Vein endothelial cell (primary cell): Measurements from ENCODE around the gene IFT20.

GRCh38 chr17:21771137-21771337, 78.7 kb downstream of the KCNJ18 start:
- CAGE, long polyA plus RNA = no peak

GRCh38 chr17:22118150-22118370, 425.7 kb downstream of the KCNJ18 start:
- CAGE, long polyA plus RNA = no peak

- CAGE, long polyA plus RNA = no peak
Measured at GRCh38 chr17:22203436-22204015, 511.2 kb downstream of the KCNJ18 start.

DNA sequence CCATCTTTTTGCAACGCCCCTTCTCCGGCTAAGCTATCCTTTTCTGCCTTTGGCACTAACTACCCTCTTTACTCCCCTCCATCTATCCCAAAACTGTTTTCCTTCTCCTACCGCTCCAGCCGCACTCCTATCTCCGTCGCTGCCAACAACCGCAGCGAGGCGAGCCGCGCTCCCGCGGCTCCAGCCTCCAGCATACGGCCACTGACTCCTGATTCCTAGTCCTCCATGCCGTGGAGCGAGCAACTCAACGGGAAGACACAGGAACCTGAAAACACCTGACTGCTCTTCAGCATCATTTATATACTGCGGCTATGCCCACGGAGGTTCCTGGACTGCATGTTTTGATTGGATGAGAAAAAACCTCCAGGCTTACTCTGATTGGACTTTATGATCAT, 204.9 kb upstream of the WSB1 start:
- CAGE, long polyA plus RNA = no peak

DNA sequence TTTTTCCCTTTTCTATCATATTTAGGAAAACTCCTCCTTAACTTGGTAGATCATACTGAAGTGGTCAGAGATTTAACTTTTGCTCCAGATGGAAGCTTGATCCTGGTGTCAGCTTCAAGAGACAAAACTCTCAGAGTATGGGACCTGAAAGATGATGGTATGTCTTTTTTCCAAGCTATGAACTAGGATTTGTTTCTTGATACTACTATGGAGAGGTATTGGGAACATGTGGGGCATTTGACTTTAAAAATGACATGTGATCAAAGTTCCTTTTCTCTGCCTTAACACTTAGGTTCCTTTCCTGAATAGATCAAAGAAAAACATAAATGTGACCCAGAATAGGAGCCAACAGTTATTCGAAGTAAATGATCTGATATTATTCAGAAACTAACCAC, 10.8 kb downstream of the WSB1 start:
- CAGE, long polyA plus RNA = no peak

DNA sequence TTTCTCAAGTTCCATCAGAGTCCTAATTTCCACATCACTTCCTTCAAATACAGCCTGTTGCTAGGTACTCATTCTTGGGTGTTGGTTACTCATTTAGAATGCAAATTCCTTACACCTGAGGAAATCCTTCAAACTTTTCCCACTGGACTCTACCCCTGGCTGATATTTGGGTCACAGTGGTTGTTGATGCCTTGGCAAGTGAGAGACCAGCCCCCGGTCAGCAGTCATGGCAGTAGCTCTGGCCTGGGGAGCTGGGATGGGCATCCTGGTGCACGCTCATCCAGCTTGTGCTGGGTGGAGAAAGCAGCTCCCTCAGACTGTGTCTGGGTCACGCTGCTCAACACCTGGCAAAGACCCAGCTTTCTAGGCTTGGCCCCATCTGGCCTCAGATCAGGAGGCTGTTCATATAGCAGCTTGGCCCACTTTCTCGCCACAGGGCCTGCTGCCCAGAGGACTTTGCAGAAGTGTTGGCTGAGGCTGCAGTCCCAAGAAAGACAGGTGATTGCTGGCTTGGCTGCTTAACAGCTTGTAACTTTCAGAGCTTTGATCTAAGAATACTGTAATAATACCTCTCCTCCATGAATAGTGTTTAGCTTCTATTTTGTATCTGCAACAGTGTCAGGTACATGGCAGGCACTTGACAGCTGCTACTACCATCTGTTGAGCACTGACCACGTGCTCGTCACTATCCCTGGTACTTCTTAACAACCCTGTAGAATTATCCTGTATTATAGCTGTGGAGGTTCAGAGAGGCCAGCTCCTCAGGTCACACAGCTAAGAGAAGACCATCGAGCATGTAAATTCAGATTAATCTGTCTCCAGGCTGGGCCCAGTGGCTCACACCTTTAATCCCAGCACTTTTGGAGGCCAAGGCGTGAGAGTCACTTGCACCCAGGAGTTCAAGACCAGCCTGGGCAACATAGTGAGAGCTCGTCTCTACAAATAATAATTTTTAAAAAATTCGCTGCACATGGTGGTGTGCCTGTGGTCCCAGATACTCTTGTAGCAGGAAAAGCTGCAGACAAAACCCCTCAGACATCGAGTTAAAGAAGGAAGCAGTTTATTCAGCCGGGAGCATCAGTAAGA, 26.1 kb downstream of the WSB1 start:
- CAGE, long polyA plus RNA = no peak

DNA sequence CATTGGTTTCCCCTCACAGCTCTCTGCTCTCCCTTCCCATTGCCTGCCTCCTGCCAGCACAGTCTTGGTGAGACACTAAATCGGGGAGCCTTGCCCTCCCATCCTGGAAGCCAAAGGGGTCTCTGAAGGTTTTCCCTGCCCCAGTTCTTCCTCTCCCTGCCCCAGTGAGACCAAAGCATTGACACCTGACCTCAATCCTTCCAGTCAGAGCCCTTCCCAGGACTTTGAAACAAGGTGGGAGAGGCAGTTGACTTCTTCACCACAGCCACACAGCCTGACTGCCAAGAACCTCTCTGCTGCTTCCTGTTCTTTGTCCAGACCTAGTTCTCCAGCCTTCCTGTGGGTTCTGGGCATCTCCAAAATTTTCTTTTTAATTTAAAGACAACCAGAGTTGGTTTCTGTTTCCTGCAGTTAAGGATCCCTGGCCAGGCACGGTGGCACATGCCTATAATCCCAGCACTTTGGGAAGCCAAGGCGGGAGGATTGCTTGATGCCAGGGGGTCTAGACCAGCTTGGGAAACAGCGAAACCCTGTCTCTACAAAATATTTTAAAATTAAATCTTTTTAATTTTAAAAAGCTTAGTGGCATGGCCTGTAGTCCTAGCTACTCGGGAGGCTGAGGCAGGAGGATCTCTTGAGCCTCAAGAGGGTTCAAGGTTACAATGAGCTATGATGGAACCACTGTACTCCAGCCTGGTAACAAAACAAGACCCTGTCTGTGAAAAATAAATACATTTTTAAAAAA, 50.4 kb downstream of the WSB1 start:
- CAGE, long polyA plus RNA = no peak

- CAGE, long polyA plus RNA = no peak
Measured at GRCh38 chr17:27352524-27353492, 58.9 kb downstream of the WSB1 start.

DNA sequence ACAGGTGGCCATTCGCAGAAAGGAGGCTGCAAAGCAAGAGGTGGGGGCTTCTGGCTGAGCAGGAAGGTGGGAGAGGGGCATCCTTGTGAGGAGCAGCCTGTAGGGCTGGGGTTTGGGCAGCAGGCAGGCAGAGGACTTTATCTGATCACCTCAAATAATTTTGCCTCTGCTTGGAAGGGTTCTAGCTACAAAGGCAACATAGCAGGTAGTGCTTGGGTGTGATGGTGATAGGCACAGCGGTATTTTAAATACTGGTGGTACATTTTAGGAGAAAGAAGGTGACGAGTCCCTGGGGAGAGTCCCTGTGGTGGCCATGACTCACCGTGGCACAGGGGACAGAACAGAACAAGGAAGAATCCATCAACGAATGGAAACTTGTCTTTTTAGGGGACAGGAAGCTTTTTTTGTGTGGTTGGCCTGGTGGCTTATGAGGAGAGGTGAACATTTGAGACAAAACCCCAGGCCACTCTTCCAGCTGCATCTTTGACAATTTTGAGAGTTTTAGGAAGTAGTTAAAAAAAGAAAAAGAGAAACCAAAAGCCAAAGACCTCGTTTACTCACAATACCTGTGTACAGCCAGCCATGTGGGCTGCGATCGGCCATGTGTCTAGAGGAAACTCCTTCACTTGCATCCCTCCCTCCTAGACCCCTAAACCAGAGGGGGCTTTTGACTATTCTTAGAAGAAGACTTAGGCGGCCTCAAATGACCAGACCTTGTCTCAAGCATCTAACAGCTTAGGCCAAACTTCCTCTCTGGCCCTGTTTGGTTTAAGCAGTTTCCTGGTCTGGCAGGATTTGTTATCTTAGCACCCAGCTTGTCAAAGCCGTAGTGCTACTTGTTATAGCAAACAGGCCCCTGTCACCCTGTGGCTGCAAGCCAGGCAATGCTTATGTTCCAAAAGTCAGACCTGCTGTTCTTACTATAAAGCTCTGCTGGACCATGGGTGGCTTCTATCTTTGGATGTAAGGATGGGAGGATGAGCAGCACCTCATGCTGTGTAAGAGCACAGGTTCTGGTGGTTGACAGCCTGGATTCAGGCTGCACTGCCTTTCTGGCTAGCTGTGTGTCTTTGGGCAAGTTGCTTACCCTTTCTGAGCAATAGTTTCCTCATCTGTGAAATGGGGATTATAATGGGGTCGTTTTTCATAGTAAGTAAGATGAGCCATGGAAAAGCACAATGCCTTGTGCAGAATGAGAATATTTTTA, 17.6 kb downstream of the KSR1 start:
- CAGE, long polyA plus RNA = no peak

DNA sequence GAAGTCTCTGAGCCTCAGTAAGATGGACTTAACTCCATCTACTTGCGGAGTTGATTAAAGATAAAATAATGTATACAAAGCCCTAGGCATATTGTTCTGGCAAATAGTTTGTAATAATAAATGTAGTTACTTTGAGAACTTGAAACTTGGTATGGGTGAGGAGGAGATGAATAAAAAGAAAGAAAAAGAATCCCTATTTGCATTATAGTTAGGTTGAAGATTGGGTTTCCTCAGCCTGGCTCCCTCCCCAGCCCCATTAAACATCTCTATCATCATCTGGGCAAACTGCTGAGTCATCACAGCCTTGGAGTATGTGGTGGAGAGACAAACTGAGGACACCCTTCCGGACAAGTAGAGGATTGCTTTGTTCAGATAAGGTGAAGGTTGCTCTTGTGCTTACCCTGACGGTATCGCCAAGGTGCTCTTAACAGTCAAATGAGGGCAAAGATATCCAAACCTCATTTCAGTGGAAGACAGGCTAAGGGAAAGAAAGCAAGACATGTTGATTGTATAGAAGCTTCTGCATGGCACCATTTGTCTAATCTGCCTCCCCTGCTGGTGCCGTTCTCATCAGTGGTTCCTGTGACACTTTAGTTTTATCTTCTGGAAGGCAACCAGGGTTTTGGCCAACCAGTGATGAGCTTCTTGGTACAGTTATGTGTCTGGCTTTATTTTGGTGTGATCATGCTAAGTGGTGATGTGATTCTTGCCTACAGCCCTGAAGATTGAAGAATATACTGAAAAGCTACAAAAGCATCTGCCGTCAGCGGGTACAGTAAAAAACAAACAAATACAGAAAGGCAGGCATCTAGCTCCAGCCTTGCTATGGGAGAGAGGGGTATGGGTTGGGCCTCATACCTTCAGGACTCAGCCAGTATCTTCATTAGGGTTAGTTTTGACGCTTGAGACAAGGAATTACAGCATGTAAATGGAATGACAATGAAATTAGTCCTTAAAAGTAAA, 56.9 kb upstream of the LGALS9 start:
- CAGE, long polyA plus RNA = no peak

GRCh38 chr17:27582463-27583103, 48.4 kb upstream of the LGALS9 start:
- CAGE, long polyA plus RNA = no peak

- CAGE, long polyA plus RNA = no peak
Measured at GRCh38 chr17:27631964-27632341, 965 bp downstream of the LGALS9 start.

- CAGE, long polyA plus RNA = no peak
Measured at GRCh38 chr17:27633370-27634105, 2.5 kb downstream of the LGALS9 start.

DNA sequence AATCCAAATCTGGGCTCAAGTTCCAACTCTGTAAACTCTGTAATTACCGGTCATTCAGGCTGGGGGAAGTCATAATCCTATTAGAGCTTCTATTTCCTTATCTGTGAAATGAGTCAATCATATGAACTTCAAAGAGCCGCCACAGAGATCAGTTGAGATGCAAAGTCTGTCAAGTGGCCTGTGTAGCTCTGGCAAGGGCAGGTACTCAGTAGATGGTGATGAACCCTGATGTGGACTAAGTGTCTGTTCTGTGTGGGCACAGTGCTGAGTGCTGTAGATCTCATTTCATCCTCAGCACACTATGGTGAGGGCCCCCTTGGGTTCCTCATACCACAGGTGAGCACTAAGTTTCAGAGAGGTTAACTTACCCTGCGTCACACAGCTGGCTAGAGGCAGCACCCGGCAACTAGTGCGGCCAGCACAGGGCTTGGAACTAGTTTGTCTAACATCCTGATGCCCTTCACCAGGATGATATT, 2.5 kb downstream of the NOS2 start:
- CAGE, long polyA plus RNA = no peak

GRCh38 chr17:27986717-27987431, 55.6 kb upstream of the NLK start:
- CAGE, long polyA plus RNA = no peak

- CAGE, long polyA plus RNA = no peak
Measured at GRCh38 chr17:28094239-28094837, 51.9 kb downstream of the NLK start.

DNA sequence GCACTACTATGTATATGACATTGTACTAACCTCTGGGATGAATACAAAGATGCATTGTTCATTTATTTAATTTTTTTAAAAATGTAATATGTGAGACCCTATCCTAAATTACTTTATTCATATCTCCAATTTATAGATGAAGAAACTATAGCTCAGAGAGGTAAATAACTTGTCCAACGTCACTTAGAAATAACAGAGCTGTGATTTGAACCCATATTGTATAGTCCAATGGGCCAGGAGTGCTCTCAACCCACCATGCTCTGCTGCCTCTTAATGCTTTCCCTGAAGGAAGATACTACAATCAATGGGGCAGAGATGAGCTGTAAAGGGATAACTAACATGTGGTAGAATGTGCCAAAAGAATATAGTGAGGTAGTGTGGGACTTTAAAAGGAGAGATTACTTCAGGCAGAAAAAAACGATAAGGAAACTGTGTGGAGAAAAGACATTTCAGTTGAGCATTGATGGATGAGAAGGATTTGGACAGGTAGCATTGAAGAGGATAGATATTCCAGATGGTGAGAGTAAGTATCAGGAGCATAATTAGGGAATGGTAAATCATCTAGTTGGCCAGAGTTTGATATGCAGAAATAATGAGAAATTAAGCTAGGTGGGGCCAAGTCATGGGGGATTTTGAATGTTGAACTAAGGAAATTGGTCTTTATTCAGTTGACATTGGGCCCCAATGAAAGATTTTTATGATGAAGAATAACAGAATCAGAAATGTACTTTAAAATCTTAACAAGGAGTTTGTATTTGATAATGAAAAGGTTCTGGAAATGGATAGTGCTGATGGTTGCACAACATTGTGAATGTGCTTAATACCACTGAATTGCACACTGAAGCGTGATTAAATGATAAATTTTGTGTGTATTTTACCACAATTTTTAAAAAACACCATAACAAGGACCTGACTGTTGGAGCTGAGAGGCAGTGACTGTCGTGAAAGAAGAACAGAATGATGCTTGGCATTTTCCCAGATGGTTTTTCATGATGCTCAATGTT, 97.4 kb downstream of the NLK start:
- CAGE, long polyA plus RNA = no peak

DNA sequence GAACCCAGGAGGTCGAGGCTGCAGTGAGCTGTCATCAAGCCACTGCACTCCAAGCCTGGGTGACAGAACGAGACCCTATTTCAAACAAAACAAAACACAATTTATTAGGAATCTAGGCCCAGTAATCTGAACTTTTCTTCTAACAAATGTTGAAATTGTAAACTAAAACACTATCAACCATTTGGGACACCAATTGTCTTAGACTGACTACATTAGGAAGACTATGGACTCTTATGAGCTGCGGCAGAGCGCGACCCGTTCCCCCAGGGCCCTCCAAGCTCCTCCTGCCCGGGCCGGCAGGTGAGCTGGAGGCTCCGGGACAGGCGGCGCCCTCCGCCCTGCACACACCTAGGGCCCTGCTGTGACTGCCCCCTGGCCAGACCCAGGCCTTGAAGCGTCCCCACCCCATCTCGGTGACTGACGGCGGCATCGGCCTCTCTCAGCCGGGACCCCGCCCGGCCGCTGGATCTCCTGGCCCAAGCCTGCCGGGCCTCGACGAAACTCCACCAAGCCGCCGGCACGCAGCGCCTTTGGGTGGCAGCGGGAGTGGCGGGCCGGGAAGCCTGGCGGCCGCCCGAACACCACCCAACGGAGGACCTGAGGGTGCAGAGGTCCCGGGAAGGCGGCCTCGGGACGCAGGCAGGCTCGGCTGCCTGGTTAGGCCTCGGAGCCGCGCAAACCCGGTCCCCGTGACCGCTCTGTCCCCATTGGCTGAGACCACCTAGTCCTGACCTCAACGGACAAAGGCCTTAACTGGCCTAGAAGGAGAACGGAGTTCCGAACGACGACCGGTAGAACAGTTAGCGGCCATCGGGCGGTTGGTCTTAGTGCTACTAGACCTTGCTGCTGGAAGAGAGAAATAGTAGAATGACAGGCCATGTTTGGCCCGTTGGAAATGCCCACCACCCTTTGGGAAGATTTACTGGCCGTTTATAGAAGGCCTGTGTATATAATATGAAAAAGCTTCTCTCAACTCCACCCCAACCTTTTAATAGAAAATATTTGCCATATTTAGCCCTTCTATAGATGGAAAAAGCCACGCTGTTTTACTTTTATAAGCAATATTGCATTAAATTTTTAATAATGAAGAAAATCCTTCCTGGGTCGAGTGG, 12.0 kb upstream of the TMEM97 start:
- CAGE, long polyA plus RNA = no peak

DNA sequence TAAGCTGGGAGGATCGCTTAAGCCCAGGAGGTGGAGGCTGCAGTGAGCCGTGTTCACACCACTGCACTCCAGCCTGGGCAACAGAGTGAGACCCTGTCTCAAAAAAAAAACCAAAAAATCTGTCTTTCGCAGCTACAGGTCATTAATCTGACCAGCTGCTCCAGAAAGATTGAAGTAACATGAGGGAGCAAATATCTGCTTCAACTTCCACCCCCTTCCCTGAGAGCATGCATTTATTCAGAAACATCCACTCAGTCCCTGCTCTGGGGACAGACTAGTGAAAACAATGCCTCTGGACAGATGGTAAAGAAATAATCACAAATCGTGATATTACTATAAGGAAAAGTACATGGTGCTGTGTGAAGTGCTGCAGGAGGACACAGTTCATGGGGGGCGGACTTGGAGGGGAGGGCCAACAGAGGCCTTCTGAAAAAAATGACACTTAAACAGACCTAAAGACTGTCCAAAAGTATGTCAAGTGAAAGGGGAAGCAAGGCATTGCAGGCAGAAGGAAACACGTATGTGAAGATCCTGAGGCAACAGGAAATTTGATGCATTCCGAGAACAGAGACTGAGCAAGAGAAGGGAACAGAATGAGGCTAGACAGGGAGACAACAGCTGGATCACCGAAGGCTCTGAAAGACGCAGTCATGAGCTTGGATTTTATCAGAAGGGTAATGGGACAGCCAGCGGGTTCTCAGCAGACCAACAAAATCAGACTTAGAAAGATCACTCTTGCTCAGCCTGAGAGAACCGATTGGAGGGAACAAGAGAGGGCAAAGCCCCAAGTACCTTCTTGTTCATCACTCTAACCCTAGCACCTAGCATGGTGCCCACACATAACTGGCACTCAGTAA, 1.2 kb downstream of the IFT20 start:
- CAGE, long polyA plus RNA = no peak

GRCh38 chr17:28335265-28335905, at the start of gene IFT20:
TSS of gene IFT20 (minus strand) at chr17:28335472.
- CAGE, long polyA plus RNA = start-site peak on the minus strand at chr17:28335401-28335475, 274 and 377 reads in 2 replicates